Endometrial microvascular endothelial cells (primary cell): ENCODE measurements around a stretch of chr12.

- RAMPAGE, long total RNA, result no peak
These were observed 127.0 kb downstream of the RFLNA start for GRCh38 chr12:124421970-124422185.

DNA sequence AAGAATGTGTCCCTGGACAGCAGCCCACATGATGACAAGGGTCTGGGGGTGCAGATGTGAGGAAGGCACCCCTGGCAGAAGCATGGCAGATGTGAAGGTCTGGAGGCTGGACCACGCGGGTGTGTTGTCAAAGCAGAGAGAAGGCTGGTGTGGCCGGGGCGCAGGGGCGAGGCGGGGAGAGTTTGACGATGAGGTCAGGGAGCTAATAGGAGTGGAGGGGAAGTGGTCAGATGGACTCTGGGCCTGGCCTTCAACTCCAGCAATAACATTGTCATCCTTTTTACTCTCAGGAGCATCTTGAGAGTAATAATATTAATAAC lies 48.1 kb downstream of the NCOR2 start:
- RAMPAGE, long total RNA, result no peak

DNA sequence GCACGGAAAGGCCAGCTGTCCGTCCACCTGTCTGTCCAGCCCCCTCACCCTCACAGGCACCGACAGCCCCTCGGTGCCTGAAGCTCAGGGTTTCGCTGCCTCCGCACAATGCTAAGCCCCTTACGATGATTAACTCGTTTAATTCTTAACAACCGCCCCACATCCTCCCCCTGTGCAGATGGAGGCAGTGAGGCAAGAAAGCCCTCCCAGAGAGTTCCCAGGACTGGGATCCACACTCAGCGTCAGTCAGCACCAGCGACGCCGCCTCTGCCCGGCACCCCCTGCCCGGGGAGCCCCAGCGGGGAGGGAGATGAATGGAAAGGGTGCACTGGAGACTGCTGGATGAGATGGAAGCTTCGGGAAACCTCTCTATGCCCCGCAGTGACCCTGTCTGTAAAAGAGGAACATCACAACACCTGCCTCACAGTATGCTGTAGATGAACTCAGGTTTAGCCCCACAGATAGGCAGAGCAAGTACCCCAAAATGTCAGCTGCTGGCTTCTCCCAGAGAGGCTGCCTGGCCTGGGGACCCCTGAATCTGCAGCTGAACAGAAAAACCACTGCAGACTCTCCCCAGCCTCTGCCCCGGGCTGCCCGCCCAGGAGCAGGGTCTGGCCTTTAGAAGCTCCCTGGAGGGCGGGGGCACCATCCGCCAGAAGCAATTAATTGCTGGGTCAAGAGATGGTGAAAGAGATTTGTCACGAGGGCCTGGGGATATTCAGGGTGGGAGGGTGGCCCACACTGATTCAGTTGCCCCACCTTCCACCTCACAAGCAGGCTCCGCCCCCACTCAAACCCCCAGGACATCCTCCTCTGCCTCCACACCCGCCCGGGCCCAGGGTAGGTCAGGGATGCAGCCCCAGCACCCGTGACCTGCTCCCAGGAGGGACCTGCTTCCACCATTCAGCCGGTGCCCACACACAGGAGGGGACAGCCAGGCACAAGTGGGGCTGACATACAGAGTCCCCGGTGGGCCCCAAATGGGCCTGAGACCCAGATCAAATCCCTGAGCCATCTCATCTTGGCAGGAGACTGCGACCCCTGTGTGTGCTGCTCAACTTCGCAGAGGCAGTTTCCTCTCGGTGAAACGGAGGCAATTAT lies 23.3 kb downstream of the NCOR2 start:
- RAMPAGE, long total RNA, result no peak

- RAMPAGE, long total RNA, result no peak
These were observed 15.9 kb downstream of the NCOR2 start for GRCh38 chr12:124551354-124552100.

DNA sequence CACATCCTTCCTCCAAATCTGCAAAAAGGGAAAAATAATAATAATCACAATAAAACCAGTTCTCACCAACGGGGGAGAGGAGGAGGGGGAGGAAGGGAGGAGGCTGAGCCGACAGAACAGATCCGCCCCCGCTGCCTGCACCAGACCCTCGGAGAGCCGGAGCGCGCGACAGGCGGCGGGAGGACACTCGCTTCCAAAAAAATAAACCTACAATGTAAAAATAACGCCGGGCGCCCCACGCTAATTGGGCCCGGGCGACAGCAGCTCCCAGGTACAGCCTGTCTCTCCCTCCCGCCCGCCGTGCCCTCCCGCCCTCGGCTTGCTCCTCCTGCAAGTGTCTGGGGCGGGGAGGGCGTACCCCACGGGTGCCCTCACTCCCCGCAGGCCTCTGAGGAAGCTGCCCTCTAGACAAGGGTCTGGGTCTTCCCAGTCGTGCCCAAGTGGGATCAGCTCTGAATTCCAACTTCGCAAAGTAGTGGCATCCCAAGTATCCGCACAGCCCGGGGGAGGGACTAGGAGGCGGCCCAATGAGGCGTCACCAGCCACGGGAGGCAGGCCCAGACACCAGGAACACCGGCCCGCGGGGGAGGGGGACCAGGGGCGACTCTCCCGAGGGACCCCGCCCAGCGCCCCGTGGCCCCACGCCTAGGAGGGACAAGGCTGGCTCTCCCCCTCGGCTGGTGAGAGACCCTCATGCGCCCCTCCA lies 1.1 kb downstream of the NCOR2 start:
- RAMPAGE, long total RNA, result no peak

DNA sequence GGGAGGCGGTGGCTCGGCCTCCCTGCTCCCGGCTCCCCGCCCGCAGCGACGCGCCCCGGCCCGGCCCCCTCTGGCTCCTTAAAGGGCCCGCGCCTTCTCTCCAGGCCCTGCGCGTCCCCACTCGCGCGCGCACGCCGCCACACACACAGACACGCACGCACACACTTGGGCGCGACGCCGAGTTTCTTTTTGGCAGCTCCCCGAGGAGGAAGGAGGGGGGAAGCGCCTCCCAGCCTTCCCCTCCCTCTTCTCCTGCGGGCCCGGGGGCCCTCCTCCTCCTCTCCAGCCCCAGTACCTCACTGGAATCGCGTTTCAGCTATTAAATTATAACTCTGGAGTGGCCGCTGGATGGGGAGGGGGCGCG lies 239 bp upstream of the NCOR2 start:
- RAMPAGE, long total RNA, result no peak

- RAMPAGE, long total RNA, result no peak
These were observed 529 bp upstream of the NCOR2 start for GRCh38 chr12:124568033-124568249.

DNA sequence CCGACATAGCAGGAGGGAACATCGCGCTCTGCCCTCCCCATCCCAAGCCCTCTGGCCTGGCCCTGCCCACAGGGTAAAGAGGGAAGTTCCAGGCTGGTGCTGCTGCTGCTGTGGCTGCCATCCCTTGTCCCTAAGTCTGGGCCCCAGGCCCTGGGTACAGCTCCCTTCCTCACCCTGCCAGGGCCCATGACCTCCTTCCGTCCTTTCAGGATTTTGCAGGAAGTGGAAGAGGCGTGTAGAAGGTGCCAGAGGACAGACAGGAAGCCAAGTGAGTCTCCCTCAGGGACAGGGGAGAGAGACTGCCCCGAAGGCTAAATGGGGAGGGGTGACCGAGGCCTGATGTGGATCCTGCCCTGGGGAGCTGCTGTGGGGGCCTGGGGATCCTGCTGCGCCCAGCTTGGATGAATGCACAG lies 14.7 kb upstream of the NCOR2 start:
- RAMPAGE, long total RNA, result no peak

GRCh38 chr12:124625634-124626833 lies 58.6 kb upstream of the NCOR2 start:
- RAMPAGE, long total RNA, result no peak

- RAMPAGE, long total RNA, result no peak
These were observed 87.9 kb upstream of the NCOR2 start for GRCh38 chr12:124654893-124656042.

GRCh38 chr12:124679333-124680242 lies 112.2 kb upstream of the NCOR2 start:
- RAMPAGE, long total RNA, result no peak

DNA sequence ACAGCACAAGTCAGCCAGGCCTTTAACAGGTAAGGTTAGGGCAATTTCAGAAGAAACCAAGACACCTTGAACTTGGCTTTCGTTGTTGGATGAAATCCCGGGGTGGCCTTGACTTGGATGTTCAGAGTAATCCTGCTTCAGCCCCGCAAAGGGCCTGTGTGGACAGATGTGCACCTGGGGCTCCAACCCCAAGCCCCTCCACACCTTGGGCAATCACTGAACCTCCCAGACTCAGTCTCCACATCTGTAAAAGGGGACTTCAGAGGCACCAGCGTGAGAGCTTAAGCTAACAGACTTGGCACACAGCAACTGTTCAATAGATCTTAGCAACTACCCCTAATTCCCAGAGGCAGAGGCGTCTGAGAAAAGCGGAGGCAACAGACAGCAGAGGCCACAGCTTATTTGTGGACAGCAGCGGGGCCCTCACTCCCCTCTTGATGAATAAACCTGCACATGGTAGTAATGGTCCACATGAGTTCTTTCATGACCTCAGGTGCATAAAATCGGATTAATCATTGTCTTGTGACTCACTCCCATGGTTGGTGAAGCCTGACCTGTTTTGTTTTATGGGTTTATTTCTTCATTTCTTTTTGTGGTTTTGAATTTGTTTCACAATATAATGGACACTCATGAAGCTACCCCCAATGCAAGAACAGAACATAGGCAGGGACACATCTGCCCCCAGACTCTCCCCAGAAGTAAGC lies 116.4 kb downstream of the SCARB1 start:
- RAMPAGE, long total RNA, result no peak

- RAMPAGE, long total RNA, result no peak
These were observed 89.0 kb downstream of the SCARB1 start for GRCh38 chr12:124774653-124775146.

- RAMPAGE, long total RNA, result no peak
These were observed 66.3 kb downstream of the SCARB1 start for GRCh38 chr12:124797138-124797902.

GRCh38 chr12:124842825-124843383 lies 20.8 kb downstream of the SCARB1 start:
- RAMPAGE, long total RNA, result no peak

DNA sequence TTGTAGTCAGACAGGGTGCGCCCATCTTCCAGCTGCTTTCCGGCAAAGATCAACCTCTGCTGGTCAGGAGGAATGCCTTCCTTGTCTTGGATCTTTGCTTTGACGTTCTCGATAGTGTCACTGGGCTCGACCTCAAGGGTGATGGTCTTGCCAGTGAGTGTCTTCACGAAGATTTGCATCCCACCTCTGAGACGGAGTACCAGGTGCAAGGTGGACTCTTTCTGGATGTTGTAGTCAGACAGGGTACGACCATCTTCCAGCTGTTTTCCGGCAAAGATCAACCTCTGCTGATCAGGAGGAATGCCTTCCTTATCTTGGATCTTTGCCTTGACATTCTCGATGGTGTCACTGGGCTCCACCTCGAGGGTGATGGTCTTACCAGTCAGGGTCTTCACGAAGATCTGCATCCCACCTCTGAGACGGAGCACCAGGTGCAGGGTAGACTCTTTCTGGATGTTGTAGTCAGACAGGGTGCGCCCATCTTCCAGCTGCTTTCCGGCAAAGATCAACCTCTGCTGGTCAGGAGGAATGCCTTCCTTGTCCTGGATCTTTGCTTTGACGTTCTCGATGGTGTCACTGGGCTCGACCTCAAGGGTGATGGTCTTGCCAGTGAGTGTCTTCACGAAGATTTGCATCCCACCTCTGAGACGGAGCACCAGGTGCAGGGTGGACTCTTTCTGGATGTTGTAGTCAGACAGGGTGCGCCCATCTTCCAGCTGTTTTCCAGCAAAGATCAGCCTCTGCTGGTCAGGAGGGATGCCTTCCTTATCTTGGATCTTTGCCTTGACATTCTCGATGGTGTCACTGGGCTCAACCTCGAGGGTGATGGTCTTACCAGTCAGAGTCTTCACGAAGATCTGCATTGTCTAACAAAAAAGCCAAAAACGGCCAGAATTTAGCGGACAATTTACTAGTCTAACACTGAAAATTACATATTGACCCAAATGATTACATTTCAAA lies 1.3 kb downstream of the UBC start:
- RAMPAGE, long total RNA, result no peak

GRCh38 chr12:124914723-124915179 lies 301 bp upstream of the UBC start:
- RAMPAGE, long total RNA, result no peak

- RAMPAGE, long total RNA, result no peak
These were observed 3.9 kb upstream of the UBC start for GRCh38 chr12:124918223-124918804.

DNA sequence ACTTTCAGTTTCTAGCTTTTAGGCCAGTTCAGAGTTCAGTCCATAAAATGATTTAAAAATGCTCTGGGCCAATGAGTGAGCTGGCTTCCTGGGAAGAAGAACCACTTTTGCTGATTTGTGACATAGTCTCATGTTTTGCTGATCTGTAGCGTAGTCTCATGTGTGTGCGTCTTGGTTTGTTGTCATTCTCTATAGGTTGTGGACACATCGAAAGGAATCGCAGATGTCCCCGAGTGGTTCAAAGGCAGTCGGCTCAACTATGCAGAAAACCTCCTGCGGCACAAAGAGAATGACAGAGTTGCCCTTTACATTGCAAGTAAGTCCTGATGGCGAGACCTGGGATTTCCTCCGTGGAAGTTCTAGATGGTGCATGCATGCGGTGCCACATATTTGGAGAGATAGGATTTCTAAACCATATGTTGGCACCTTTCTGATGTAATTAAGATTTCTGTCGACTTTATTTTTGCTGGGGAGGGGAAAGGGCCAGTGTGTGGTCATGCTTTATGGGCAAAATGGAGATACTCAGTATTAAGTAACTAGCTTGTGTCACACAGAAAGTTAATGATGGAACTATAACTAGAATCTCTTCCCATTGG lies 11.2 kb downstream of the AACS start:
- RAMPAGE, long total RNA, result no peak

DNA sequence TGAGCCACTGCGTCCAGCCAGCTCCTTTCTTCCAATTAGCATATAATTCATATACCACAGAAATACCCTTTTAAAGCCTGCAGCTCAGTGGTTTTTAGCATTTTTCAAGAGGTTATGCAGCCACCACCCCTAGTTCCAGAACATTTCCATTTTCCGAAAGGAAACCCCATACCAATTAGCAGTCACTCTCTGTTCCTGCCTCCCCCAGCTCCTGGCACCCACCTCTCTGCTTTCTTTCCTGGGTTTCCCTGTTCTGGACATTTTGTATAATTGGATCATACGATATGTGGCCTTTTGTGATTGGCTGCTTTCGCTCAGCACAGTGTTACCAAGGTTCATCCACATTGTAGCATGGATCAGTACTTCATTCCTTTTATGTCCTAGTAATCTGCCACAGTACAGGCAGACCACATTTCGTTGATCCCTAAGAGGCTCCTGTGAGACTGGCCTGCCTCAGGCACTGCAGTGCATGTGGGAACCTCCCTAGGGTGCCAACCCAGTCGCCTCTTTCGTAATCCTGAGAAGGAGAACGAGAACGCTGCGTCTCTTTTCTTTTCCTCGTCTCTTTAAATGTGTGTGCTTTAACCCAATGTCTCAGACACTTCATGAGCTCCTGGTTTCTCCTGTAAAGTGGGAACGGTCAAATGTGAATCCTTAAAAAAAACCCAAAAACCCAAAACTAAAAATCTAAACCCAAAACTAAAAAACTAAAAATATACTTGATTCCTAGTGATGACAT lies 14.6 kb downstream of the AACS start:
- RAMPAGE, long total RNA, result no peak